Endothelial cell (in vitro differentiated cells): ENCODE measurements around a stretch of chr5.

DNA sequence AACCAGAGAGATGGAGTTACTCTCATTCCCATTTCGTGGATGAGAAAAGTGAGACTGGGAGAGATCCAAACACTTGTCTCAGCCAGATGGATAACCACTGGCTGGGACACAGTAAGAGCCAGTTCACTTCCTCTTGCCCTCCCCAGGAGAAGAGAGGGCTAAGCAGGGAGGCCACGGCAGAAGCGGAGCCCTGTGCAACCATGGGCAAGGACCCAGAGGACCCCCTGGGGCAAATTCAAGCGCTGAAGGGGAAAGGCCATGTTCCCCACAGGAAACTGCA lies 137.3 kb upstream of the SMIM23 start:
- PRO-cap = no peak

DNA sequence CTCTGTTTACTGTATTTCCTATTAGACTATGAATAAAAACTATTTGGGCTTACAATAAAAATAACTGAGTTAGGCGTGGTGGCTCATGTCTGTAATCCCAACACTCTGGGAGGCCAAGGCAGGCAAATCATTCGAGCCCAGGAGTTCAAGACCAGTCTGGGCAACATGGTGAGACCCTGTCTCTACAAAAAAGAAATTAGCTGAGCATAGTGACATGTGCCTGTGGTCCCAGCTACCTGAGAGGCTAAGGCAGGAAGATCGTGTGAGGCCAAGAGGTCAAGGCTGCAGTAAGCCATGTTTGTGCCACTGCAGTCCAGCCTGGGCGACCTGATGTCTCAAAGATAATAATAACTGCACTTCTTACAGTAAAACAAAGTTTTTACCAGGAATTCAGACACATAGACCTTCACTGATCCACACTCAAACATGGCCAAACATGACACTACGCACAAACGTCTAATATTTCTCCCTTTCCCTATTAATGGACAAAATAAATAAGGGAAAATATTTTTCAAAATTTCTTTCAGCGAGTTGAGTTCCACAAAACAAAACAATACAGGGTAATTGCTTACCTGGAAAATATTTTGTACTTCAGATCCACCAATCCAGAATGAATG lies 10.0 kb downstream of the FBXW11 start:
- PRO-cap = no peak

GRCh38 chr5:171999366-172000605 lies 6.7 kb downstream of the FBXW11 start:
- PRO-cap = no peak

DNA sequence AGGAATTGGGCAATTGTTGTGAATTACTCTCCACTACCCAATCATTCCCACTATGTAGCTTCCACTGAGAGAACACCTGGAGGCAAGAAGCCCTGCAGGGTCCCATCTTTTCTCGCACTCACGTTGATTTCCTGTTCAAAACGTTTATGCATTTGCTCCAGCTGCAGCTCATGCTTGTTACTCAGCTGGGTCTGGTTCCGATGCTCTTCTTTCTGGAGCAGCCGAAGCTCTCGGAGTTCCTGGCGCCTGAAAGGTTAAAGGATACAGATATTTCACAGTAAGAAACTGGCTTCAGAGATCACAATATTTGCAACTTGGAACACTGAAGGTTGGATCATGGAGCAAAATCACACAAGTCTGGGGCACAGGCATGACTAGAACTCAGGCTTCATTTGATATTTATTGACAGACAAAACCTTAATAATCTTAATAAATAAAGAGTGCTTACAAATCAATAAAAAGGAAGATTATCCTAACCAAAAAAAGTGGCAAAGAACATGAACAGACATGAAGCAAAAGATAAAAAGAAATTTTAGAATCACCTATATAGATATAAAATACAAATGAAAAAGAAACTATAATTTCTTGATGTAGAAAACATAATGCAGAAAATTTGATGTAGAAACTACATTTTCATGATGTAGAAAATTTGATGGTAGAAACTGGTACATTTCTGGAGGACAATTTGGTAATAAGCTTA lies 76.6 kb upstream of the FBXW11 start:
- PRO-cap = no peak

GRCh38 chr5:172175250-172175998 lies 12.6 kb downstream of the STK10 start:
- PRO-cap = no peak

GRCh38 chr5:172333806-172334717 lies 50.5 kb upstream of the UBTD2 start:
- PRO-cap = no peak

DNA sequence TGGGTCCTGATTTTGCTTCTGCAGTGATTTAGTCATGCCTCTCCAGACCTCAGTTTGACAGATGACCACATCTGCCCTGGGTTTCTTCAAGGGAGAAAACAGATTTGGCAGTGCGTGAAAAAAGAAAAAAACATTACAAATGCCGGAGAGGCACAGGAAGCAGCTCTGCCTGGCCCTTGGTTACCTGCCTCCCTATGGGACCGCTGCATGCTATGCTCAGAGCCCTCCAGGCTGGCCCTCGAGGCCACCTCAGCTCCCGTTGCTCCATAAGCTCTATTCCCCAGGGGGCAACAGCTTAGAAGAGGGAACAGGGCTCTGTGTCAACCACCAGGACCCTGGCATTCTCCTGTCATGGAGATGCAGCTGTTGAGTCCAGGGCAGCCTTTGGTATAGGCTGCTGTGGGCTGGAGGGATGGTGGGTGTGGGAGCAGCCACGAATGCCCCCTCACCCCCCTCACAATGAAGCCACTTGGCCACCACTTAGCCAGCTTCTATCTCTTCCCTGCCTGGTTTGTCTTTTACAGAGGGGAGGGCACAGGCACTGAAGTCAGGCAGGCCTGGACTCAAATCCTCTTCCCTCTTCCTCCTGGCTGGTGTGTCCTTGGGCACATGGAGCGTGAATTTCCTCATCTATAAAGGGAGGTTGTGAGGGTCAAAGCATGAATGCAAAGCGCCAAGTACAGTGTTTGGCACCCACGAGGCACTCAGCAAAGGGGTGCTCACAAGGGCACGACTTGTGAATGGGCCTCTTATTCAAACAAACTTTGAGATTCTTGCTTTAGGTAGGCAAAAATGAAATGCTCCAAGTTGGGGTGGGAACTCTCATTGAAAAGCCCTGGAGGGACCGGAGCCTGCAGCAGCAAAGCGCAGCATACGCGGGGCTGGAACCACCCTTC lies 53.5 kb upstream of the UBTD2 start:
- PRO-cap = no peak

GRCh38 chr5:172364924-172365342 lies 81.4 kb upstream of the UBTD2 start:
- PRO-cap = no peak

GRCh38 chr5:172425789-172426586 lies 28.3 kb downstream of the SH3PXD2B start:
- PRO-cap = no peak

- PRO-cap = no peak
Measured at GRCh38 chr5:172445399-172446330, 8.7 kb downstream of the SH3PXD2B start.

DNA sequence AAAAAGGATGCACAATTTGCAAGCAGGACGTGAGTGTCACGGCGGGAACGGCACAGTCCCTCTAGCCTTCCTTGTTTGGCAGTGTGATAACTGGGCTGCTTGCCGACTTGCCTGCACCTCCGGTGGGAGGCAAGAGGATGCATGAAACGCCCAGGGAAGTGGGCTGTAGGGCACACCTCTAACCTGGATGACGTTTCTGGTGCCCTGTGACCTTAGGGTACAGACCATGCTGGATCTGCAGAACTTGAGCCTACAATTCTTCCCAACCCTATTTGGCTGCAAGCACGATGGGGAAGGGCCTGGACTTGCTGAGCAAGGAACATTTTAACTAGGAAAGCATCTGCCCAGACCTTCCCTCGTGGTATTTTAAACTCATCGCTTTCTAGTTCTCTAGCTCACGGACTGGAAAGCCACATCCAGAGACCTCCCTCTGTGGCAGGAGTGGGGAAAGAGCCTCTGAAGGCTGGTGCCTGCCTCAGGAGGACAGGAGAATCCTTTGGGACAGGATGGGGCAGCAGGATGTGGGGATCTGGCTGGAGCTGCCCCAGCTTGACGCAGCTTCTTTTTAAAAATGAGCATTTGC lies 7.7 kb downstream of the SH3PXD2B start:
- PRO-cap = no peak

DNA sequence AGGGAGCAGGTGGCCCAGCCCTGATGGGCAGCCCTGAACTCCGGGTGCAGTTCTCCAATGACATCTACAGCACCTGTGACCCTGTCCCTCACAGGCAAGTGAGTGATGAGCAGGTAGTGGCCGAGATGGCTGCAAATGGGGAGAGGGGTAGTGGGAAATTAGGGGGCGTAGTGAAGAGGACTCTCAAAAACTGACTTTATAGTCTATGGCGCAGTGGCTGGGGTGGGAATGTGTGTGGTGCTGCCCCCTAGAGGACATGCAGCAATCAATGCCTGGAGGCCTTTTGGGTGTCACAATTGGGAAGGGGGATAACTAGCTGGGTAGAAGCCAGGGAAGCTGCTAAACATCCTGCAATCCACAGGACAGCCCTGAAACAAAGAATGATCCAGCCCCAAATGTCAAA lies 3.2 kb downstream of the SH3PXD2B start:
- PRO-cap = no peak

DNA sequence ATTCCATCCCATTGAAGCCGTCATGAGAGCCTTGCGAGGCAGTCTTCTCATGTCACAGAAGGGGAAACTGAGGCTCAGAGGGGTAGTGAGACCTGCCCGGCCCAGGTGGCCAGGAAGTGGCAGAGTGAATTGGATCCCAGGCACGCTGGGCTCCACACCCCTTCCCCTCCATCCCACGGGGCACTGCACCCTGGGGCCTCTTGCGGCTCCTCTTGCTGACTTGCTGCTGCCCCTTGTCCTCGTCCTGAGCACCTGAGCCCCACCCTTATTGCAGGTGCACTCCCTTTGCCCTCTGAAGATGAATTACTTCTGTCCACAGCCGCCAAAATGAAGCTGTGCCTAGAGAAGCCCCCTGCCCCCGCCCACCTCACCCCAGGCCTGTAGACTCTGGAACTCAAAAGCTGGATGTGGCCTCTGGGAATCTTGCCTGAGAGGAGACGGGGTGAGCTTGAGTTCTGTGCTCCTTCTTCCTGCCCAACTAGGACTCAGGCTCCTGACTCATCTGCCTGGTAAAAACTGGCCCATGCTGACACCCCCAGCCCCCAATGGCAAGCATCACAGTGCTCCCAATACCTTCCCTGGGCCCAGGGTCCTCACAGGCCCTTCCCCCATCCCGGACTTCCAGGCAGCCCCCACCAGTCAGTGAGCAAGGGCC lies 6.4 kb downstream of the NEURL1B start:
- PRO-cap = no peak

GRCh38 chr5:172678253-172679293 lies 37.5 kb downstream of the NEURL1B start:
- PRO-cap = no peak

- PRO-cap = no peak
Measured at GRCh38 chr5:172724012-172724593, 46.9 kb downstream of the DUSP1 start.

GRCh38 chr5:172725092-172725627 lies 45.8 kb downstream of the DUSP1 start:
- PRO-cap = no peak

DNA sequence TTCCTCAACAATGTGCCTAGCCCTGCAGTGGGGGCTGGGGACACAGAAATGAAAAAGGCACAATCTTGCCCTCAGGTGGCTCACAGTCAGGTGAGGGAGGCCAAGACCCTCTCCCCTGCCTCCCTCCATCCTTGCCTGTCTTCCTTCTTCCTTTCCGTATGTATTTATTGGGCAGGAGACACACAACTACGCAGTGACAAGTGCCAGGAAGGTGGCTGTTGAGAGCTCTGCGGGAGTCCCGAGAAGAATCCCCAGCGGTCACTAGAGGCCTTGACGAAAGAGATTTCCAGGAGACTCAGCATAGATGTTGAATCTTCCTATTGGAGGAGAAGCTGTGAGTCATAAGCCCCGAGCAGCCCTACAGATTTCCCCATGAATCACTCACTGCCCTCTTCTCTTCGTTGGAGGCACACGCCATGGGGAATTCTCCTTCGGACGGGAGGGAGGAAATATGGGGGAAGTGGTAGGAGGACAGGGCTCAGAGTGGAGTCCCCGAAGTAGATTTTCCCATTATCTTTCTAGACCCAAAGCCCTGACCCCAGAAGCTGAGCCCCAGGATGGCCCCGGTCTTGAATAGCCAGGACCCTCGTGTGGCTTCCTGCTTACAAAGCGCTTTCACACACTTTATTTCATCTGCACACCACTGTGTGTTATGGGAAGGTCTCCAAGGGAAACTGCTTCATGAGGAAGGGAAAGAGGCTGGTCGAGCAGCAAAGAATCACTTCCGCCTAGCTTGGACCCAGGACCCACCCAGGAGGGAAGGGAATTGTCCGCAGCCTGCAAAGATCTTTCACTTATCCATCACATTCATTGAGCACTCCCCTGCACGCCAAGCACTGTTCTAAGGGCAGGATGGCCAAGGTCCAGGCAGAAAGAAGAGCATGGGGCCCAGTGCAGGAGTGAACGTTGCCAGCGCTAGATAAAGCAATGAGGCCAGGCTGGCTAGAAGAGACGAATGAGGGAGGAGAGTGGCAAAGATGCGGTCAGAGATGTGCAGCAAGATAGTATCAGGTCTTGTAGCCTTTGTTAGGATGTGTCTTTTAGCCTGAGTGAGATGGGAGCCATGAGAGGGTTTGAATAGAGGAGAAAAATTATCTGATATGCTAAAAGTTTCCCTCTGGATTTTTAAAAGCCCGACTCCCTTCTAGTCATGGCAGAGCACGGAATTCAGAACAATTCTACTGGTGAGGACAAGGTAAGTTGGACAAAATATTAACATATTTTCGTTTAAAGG lies 12.6 kb downstream of the DUSP1 start:
- PRO-cap = no peak

DNA sequence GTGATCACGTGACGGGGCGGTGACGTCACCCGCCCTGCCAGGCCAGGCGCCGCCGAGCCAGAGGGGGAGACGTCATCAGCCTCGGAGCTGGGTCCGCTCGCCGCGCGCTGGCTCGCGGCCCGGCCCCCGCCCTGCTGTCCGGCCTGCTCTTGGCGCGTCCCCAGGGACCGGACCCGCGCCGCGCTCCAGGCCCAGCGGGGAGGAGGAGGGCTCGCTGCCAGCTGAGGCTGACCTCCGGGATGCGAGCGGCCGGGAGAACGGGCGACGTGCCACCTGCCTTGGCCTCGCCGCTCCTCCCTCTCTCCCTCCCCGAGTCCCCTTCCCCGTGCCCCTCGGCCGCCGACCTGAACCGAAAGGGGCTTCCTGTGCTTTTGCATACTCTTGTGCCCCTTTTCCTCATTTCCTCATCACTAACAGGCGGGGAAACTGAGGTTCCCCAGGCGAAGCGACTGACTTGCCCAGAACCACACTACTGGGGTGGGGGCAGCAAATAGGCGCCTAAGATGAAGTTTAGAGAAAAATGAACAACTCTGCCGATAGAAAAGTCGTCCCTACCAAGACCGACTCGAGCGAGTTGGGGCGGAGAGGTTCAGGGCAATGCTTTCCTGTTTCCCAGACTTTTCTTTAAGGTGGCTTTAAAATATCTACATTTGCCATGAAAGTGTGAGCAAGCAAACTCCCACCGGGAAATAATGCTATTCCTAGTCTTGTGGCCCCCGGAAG lies 459 bp upstream of the DUSP1 start:
- PRO-cap = bidirectional peak, plus-strand start at position 68 of the sequence, minus-strand start outside the sequence

- PRO-cap = no peak
Measured at GRCh38 chr5:172777435-172778085, 6.6 kb upstream of the DUSP1 start.

GRCh38 chr5:172819778-172820702 lies 14.0 kb upstream of the ERGIC1 start:
- PRO-cap = no peak